ENCODE measurements around a stretch of chr2.

DNA sequence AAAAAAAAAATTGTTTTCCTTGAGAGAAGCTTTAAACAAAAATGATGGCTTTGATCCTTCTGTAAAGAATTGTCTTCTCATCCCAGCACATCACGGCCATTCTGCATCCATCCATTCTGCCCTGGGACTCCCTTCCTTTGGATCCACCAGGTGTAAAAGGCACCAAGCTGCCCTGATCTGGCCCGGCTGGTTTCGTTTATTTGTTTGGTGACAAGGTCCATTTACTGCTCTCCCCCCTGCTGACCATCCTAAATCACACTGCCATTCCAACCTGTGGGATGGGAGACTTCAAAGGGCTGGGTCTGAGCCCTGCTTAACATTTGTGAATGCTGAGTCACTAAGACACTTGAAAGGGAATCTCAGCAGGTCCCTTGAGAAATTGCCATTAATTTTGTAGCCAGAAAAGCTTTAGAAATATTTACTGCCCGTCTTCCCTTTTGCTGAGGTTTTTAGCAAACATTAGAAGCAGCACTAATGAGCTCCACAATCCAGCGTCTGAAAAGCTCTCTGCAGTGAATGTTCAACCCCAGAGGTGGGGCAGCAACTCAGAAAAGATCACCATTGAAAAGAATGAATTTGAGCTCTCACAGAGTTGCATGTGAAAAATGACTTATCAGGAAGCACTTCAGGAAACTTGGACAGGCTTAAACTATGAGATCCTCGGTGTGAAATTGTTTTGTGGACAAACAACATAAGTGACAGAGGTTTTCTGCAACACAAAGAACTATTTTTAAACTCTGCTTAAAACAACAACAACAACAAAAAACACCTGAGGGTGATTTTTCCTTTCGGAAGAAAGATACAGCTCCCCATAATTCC is 133.8 kb downstream of the ARL4C start:
- RRBS: no CpG with 5 or more reads among the region's 7 CpGs

GRCh38 chr2:234449150-234449648 is 47.7 kb downstream of the ARL4C start:
- RRBS: no CpG with 5 or more reads among the region's 5 CpGs

- RRBS: no CpG with 5 or more reads among the region's 6 CpGs
Observed at GRCh38 chr2:234493529-234494180, 3.2 kb downstream of the ARL4C start.

DNA sequence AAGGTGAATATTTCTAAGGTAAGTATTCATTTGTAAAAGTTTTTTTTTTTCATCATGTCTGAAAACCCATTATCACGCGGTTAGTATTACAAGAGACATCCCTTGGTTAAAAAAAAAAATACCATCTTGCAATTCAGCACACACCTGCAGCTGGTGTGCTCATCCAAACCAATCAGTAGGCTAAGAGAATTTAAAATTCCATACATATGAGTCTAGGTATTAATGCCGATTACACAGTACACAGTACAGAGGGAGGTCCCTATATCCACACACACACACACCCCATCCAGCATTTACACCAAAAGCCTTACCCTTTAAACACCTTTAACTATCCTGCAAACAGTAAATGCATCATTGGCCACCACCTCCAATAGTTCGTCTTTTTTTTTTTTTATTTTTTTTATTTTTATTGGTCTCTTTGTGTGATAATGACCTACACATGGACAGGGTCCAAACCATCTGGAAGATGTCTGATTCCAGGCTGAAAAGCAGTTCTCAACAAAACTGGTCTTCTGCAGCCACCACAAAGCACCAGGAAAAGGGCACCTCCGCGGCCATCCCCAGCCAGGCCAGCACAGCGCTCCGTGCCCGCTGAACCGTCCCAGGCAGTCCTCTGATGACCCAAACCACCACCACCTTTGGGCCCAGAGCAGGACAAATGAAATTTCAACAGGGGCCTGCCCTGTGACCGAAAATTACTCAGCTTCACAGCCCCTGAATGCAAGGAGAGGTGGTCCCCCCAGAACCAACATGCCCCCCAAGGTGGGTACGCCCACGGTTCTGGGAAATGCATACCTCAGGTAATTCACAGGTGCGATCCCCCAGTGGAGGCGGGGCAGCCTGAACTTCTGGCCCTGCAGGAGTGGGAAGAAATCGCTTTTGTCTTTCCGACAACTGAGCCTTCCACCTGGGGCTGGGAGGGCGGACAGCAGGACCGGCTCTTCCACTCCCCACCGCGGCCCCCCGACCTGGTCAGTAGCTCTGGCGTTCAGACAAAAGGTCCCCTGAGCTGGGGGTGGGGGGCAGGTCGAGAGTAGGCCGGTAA is 1.8 kb downstream of the ARL4C start:
- RRBS: 21% methylated on average over 6 of the region's 25 CpGs

- RRBS: no CpG with 5 or more reads among the region's 10 CpGs
Observed at GRCh38 chr2:234768702-234769488, 182.9 kb upstream of the SH3BP4 start.

- RRBS: no CpG with 5 or more reads among the region's 9 CpGs
Observed at GRCh38 chr2:234795864-234796658, 155.8 kb upstream of the SH3BP4 start.

- RRBS: no CpG with 5 or more reads among the region's 8 CpGs
Observed at GRCh38 chr2:234881637-234882250, 70.1 kb upstream of the SH3BP4 start.

- RRBS: no CpG with 5 or more reads among the region's 3 CpGs
Observed at GRCh38 chr2:234954226-234954428, 2.3 kb downstream of the SH3BP4 start.

DNA sequence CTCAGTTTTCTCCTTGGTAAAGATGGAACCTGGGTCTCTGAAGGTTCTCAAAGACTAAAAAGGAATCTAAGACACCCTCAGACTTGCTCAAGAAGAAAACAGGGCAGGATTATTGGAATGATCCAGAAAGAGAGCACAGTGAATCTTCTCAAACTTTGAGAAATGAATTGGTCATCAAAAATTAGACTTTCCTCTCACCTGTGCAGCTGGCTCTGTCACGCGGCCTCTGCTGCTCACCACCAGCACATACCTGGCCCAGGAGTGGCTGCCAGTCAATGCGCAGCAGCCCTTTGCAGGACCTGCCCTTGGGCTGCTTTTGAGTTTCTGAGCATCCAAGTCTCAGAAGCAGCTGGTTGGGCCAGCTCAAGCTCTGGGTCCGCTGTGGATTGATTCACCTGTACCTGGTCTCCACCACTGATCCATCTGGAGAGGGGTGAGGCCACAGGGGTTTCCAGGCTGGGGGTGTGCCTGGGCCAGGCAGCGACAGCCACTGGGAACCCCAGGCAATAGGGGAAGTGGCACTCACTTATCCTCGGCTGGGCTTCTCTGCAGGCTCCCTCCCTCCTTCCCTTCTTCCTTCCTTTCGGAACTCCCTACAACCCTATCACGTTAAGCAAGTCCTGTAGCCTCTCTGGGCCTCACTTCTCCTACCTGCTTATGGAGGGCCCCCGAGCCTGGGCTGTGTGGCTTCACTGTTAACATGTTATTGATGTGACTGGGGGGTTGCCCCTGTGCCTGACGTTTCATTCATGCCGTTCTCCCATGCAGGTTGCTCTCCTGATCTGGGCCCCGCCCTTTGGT is 48.0 kb downstream of the SH3BP4 start:
- RRBS: no CpG with 5 or more reads among the region's 12 CpGs

GRCh38 chr2:235048441-235049517 is 97.0 kb downstream of the SH3BP4 start:
- RRBS: no CpG with 5 or more reads among the region's 14 CpGs

DNA sequence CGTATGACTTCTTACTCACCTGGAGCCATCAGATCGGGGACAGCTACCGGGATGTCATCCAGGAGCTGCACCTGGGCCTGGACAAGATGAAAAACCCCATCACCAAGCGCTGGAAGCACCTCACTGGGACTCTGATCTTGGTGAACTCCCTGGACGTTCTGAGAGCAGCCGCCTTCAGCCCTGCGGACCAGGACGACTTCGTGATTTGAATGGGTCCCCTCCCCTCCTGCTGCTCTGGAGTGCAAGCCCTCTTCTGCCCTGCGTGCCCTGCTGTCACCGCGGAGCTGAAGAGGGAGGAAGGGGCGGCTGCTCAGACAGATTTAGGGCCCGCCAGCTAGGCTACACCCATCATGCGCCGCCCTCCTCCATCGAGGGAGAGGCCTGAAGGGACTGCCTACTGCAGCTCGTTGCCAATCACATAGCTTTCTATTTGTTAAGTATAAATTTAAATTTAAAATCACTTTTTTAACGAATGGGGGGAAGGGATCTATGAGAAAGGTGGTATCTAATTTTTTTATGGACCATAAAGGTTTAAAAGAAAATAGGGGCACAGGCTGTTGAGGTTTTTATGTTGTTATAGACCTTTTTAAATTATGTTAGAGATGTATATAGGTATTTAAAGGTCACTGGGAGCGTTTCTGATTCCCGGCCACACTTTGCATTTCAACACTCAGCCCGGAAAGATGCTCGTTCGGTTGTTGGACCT is 101.9 kb downstream of the SH3BP4 start:
- RRBS: no CpG with 5 or more reads among the region's 24 CpGs

GRCh38 chr2:235433806-235434478 is 59.9 kb upstream of the AGAP1 start:
- RRBS: no CpG with 5 or more reads among the region's 4 CpGs

- RRBS: no CpG with 5 or more reads among the region's 14 CpGs
Observed at GRCh38 chr2:235511108-235511991, 17.5 kb downstream of the AGAP1 start.

DNA sequence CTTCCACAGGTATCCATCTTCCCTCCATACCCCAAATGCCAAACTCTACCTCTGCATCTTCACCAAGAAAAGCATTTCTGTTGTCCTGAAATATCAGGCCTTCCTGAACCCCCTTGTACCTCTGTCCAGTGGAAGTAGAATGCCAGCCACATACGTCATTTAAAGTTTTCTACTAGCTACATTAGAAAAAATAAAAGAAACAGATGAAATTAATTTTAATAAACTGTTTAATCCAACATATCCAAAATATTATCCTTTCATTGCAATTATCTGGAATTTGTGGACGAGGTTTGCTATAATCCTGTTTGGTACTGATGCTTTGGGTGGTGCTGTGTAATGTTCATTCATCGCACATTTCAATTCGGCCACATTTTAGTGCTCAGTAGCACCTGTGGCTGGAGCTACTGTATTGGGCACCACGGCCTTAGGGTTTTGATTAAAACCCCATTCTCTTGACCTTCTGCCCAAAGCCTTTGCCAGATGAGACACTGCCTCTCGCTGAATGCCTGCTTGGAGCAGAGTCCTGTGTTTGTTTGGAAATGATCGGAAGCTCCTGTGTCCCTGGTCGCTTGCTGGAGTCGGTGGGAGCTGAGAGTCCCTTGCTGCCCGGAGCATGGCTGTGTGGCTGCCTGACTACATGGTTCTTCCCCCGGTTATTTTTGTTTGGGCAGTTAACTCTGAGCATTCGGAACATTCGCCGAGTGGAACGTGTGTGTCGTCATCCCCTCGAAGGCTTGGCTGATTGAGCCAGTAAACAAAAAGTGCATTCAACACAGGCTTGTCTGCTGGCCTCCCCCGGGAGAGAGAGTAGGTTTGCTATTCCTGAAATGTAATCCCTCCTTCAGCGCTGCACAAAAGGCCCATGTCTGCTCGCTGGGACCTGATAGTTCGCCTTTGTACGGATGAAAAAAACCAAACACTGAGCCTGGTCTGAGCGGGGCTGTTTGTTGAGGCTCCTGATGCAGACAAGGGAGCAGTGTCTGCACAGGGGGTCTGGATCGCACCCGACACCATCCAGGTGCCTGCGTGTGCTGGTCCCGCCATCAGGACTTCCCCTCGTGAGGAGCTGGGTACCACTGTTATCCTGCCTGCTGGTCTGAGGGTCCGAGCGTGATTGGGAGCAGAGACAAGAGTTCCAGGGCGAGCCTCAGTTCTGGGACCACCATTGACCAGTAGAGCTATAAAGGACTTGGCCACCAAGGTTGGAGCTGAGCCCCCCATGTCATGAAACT is 83.5 kb downstream of the AGAP1 start:
- RRBS: 9% methylated on average over 2 of the region's 31 CpGs

DNA sequence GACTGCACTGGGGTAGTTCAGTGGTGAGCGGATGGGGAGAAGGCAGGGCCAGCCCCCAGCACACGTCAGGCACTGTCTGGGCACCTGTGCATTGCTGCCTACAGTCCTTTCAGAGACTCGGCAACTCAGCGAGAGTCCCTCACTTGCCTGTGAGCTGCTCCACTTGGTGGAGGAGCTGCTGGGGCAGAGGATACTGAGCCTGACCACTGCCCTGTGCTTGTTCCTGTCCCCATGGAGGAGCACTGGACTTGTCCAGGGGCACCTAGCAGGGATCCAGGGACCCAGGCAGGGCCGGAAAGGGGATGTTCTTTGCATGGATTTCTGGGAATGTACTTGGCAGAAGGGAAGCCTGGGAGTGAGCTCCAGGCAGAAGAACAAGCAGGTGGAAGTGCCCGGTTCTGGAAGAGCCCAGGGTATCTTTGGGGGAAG is 134.3 kb downstream of the AGAP1 start:
- RRBS: 76% methylated on average over 2 of the region's 6 CpGs

- RRBS: no CpG with 5 or more reads among the region's 8 CpGs
Observed at GRCh38 chr2:236012047-236012441, 156.1 kb downstream of the GBX2 start.

GRCh38 chr2:236570383-236570592 is 663 bp downstream of the ACKR3 start:
- RRBS: no CpG with 5 or more reads among the region's 4 CpGs

GRCh38 chr2:236715670-236716029 is 146.0 kb downstream of the ACKR3 start:
- RRBS: no CpG with 5 or more reads among the region's 11 CpGs

DNA sequence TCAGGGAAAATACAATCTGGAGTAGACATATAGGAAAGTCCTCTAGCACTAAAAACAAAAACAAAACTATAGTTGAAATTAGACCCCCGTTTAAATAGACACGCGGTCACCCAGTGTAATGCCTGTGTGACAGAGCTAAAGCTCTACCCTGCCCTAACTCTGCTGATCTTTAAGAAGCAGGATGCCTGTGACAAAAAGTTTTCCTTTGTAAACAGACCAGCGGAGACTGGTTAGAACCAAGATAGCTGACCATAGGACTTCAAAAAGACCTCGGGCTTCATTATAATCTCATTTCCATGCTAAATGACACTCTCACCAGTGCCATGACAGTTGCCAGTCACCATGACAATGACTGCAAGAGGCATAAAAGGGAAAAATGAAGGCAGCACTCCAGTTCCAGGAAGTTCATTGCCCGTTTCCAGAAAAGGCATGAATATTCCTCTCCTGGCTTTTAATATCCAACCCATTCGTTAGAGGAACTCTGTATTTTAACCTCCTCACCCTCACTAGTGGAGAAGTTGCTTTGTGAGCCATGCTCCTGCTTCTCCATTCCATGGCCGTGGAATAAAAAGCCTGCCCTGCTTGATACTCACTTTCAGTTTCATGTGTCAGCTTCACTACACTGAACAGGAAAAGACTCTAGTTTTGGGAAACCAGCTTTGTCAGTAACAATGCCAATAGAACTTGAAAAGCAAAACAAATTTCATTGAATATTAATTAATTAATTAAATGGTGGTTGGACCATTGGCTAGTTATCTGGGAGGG is 157.1 kb upstream of the COPS8 start:
- RRBS: no CpG with 5 or more reads among the region's 8 CpGs

GRCh38 chr2:237100746-237101489 is 15.2 kb downstream of the COPS8 start:
- RRBS: no CpG with 5 or more reads among the region's 3 CpGs

Measured in HGPS cell (cell line).